Mesenchymal stem cell of adipose (primary cell): ENCODE data around the genes ZNRD2 and EHBP1L1.

DNA sequence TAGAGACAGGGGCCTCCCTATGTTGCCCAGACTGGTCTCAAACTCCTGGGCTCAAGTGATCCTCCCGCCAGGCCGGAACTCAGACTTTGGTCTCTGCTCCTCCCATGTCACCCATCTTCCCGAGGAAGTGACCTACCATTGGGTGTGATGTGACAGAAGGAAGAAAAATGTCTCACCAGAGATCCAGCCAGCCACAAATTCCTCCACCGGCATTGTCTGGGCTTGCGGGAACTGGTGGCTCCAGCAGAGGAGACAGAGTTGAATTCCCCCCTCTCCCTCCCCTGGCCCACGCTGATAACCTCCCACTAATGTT lies 751 bp downstream of the SLC25A45 start:
- CAGE, long polyA plus RNA = no peak

DNA sequence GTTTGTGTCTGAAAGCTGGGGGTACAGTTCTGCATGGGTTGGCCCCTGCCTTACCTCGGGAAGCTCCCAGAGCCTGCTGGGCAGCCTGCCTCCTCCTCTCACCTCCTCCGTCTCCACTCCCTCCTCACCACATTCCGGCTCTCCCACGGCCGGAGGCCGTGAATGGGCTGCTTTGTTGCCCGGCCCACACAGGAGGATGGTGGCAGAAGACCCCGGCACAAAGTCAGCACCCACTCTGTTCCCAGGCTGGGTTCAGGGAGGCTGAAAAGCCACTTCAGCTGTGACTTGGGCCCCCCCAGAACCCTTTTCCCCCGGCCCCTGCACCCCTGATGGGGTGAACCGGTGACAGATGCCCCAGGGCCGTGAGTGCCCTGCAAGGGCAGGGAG lies 4.3 kb downstream of the FRMD8 start:
- CAGE, long polyA plus RNA = no peak

- CAGE, long polyA plus RNA = no peak
Measured at GRCh38 chr11:65394479-65394678, 7.9 kb downstream of the FRMD8 start.

DNA sequence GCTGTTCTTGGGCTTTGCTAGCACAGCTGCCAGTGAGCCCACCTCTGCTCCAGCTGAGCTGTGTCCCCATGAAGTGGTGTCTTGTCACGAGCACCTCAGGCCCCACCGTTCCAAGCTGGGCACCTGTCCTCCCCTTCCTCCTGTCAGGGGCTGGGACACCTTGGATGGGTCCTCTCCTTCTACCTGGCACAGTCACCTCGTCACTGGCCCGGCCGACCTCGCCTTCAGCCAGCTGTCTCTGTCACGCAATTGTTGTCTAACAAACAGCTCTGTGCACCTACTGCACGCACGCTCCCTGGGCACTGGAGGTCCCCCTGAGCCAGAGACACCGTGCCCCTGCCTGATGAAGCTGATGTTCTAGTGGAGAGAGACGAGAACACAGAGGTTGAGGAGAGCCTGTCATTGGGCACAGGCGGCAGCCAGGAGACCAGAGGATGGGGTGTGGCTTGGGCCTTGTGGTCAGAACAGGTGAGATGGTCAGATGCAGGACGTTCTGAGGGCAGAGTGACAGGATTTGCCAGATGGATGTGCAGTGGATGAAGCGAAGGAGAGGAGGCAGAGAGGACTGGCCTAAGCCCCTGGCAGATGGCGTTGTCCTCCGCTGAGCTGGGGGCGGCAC lies 10.7 kb downstream of the FRMD8 start:
- CAGE, long polyA plus RNA = no peak

DNA sequence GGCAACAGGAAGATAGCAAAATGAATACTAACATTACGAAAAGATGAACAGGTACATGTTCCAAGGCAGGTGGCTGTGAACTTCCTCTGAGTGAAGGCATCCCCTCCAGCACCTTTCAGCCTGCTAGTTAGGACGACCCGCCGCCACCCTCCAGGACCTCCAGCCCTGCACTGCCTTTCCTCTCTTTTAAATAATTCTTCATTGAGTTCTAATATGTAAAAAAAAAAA lies 42.1 kb downstream of the FRMD8 start:
- CAGE, long polyA plus RNA = no peak

DNA sequence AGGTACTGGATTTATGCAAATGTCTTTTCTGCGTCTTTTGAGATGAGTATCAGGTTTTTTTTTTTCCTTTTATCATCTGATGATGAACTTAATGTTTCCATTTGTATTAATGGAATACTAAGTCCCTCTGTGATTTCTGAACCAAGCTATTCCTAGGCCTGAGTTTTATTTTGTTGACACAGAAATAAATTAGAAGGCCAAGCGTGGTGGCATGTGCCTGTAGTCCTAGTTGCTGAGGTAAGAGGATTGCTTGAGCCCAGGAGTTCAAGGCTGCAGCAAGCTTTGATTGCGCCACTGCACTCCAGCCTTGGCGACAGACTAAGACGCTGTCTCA lies 53.7 kb downstream of the FRMD8 start:
- CAGE, long polyA plus RNA = no peak

DNA sequence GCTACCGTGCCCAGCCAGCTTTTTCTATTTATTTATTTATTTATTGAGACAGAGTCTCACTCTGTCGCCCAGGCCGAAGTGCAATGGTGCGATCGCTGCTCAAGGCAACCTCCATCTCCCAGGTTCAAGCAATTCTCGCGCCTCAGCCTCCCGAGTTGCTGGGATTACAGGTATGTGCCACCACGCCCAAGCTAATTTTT lies 63.4 kb downstream of the FRMD8 start:
- CAGE, long polyA plus RNA = no peak

- CAGE, long polyA plus RNA = no peak
Measured at GRCh38 chr11:65487404-65487773, 37.5 kb upstream of the SCYL1 start.

GRCh38 chr11:65496500-65497493 lies 28.1 kb upstream of the SCYL1 start:
- CAGE, long polyA plus RNA = no peak

- CAGE, long polyA plus RNA = no peak
Measured at GRCh38 chr11:65499187-65499944, 25.5 kb upstream of the SCYL1 start.

GRCh38 chr11:65521931-65522589 lies 2.8 kb upstream of the SCYL1 start:
- CAGE, long polyA plus RNA = no peak

GRCh38 chr11:65543932-65544796 lies 14.0 kb downstream of the LTBP3 start:
- CAGE, long polyA plus RNA = no peak

- CAGE, long polyA plus RNA = no peak
Measured at GRCh38 chr11:65544803-65545290, 13.3 kb downstream of the LTBP3 start.

DNA sequence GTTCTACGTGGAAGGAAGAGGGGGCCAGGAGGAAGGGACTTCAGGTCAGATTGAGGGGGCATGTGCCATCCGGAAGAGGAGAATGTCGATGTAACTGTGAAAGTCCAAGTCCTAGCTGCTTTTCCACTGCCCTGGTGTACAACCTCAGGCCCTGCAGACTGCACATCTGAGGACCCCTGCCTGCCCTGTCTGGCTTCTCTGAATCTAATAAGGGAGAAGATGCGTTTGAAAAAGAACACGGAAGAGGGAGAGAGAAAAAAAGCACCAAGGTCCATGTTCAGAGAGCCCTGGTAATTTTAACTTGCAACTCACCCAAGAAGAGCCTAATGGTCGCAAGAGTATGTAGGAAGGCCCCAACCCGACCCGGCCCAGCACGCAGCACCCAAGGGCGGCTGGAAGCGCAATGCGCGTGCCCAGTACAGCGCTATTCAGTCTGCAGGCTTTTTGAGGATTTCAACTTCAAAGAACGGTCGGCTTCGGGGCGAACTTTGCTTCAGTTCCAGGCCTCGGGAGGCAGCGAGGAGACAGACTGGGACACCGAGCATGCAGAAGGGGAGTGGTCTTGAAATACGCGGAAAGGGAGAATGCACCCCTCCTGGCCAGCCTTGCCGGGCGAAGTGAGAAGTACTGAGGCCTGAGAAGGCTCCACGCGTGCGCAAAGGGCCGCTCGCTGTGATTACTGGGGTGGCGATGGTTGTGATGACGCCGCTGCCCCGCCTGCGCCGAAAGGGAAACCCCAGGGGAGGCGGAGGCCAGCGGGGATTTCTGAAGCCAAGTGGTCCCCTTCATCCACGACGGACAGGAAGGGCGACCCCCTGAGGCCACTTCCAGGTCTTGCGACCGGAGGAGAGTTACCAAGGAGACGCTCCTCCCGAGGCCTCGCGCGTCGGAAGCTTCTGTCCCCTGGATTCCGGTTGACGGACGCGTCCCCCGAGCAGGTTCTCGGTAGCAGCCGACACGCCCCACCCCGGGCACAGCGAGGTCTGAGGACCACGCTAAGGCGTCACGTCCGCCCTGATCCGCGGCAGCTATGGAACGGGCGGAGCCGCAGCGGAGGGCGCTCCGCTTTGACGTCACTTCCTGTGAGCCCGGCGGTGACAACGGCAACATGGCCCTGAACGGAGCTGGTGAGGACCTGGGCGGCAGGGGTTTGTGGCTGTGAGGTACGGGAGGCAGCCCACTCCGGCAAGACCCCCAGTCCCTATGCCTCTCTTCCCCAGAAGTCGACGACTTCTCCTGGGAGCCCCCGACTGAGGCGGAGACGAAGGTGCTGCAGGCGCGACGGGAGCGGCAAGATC lies at the start of gene ZNRD2:
Gene ZNRD2 (plus strand): TSS at position 1,094 of the 1,298 bp plus-strand sequence.
- CAGE, long polyA plus RNA = no peak

DNA sequence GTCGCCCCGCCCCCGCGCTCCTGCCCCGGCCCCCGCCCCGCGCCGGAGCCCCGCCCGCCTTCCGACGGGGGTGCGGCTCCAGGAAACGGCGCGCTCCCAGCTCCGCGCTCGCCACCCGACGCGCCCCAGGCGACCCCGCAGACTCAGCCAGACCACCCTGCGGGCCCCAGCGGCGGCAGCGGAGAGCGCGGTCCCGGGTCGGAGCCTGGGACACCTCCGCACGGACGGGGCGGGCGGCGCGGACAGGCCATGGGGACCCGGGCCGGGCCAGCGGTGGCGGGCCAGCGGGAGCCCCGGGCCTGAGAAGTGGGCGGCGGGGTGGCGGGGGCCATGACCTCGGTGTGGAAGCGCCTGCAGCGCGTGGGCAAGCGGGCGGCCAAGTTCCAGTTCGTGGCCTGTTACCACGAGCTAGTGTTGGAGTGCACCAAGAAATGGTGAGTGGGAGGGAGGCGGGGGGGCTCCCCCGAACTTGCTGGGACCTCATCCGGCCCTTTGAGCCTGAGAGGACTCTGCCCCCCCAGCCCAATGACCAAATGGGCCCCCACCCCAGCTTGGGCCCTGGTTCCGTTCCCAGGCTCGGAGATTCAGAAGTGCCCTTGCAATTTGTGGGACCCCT lies at the start of gene EHBP1L1:
Gene EHBP1L1 (plus strand): TSS at position 81 of the 616 bp plus-strand sequence.
- CAGE, long polyA plus RNA = no peak

DNA sequence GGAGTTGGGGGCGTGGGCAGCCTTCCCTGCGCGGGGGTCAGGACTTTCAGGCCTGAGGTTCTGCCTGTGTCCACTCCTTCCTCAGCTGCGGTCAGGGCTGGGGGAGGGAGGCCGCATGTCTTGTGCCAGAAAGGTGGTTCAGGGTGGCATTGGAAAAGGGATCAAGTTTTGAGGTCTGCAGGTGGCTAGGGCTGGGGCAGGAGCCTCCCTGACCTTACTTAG lies 647 bp downstream of the EHBP1L1 start:
- CAGE, long polyA plus RNA = no peak

DNA sequence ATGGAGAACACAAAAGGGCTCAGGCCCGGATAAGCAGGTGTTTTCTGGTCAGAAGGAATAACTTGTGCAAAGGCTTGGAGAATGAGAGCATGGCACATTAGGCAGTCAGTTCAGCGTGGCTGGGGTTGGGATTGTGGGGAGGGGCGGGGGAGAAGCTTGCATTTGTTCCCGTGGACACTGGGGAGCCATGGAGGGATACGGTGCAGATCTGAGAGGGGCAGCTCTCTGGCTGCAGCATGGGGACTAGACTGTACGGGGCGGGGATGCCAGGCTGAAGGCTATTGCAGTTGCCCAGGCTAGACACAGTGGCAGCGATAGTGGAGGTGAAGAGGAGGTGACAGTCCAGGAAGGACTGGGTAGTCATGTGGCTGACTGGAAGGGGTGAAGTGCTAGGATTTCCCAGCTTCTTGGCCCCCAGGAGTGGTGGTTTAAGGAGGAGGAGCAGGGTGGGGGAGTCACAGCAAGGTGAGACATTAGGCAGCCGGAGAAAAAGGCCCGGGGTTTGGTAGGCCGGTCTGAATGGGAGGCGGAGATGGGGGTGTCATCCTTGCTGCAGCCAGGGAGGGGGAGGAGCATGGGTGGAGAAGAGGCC lies 5.9 kb downstream of the SIPA1 start:
- CAGE, long polyA plus RNA = no peak

DNA sequence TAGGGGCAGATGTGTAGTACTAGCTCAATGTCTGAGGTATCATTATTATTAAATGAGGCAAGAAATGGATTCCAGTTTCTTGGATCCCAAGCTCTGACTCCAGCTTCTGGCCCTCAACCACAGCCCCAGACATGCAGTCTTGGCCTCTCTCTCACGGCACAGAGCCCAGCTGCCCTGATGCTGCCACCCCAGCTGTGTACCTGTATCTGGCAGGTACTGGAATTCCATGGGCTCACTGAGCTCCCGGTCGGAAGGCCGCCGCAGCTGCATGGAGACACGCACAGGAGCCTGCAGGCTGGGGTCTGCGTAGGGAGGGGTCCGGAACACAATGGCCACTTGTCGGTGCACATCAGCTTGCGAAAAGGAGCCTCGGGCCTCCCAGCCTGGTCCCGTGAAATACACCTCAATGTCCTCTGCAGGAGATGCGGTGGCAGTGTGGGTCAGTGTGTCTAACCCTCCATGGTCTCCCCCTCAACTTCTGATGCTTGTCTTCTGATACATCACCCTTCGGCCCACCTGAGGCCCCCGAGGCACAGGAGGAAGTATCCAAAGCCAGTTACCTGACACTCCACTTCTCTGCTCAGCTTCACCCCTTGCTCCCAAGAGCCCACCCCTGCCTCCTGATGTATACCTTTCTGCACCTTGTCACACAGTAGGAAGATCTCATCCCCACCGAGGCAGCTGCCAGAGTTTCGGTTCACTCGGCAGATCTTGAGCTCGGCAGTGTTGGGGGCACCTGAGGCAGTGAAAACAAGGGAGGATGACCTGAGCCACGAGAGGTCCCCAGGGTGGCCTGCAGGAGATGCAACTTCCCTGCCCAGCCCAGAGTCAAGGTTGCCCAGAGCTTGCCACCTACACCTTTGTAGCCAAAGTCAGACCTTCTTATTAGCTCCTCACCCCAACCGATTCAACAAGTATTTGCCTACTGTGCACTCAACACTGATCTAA lies 4.4 kb downstream of the RELA start:
- CAGE, long polyA plus RNA = no peak

DNA sequence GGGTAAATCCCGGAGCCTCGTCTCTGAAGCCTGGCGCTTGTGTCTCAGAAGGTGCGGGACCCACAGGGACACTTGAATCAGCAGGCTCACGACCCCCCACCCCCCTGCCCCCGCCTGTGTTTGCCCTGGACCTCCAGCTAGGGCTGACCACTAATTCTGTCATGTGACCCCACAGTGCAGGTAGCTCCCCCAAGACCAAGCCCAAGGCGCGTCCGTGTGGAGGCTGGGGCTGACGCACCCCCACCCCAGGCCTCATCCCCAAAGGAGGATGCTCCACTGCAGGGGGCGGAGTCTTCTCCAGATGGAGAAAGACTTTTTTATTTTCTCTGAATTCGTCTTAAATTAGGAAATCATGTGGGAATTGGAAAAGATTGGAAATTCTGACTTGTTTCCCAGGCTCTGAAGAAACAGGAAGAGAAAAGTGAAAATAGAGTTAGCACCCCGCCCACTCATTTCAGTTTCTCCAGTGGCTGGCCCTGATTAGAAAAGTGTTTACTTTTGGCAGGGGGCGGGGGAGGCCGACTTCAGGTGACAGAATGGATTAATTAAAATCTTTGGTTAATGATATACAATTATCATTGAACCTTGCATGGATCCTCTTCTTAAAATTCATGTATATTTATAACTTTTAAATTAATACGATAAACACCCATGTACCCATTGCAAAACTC lies 1.1 kb upstream of the RELA start:
- CAGE, long polyA plus RNA = no peak

- CAGE, long polyA plus RNA = no peak
Measured at GRCh38 chr11:65711799-65711972, 366 bp upstream of the KAT5 start.